Spleen (tissue), 7 donors: ENCODE measurements around a stretch of chr3.

- PRO-cap, 4 experiments, result peak in 4 of 4 experiments; most common plus-strand start chr3:19146828 (in 4); most common minus-strand start chr3:19146949 (in 4)
- RAMPAGE, long total RNA, 4 experiments, result no peak in any of the 4 experiments
Observed at GRCh38 chr3:19146449-19147849, 1.4 kb upstream of the KCNH8 start.

DNA sequence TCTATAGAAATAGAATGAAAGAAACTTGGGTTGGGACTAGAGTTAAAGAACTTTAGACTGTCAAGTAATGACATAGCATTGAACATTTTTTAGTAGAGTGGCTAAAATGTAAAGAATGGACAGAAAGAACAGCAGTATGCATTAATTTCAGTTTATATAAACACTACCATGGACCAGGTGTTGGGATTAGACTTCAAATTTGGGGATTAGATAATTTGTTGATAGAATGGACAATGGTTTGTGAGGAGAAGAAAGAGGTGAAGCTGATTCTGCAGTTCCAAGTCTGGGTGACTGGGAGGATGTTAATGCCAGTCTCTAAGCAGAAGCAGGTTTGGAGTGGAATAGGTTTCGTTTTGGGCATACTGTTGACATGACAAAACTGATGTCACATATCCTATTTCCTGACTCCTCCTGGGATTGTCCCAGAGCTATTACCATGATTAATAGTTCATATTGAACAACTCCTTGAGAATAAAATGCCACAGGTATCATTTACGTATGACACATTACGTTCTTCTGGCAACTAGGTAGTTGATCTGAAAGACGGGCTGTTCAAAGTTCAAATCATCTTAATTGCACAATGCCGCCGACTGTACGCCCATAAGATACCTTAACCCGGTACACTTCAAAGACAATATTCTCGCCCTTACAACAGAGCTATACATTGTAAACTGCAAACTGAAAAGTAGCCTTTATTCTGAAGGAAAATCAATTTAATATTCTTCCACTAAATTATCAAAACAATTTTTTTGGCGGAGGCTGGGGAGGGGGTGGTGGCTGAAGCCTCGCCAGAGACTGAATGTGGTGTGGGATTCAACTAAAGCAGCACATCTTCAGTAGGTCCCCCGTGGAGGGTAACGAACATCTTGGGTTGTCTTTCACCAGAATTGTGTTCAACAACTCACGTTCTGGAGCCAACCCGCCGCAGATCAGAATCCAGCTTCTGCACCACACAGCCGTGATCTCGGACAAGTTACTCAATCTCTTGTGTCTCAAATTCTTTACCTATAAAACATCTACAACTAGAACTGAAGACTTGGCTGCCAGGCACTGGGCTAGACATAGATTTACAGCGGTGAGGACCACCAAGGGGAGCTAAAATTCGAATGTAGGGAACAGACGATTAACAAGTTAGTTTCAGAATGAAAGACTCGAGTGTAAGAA is 1.3 kb upstream of the RAB5A start:
- PRO-cap, 4 experiments, result no peak in any of the 4 experiments
- RAMPAGE, long total RNA, 4 experiments, result no peak in any of the 4 experiments

- PRO-cap, 4 experiments, result peak in 1 of 4 experiments; most common plus-strand start chr3:20115242 (in 1)
- RAMPAGE, long total RNA, 4 experiments, result no peak in any of the 4 experiments
Observed at GRCh38 chr3:20115146-20115396, 70.9 kb downstream of the SGO1 start.

GRCh38 chr3:21042763-21043085 is 708.3 kb downstream of the ZNF385D start:
- PRO-cap, 4 experiments, result no peak in any of the 4 experiments
- RAMPAGE, long total RNA, 4 experiments, result no peak in any of the 4 experiments

DNA sequence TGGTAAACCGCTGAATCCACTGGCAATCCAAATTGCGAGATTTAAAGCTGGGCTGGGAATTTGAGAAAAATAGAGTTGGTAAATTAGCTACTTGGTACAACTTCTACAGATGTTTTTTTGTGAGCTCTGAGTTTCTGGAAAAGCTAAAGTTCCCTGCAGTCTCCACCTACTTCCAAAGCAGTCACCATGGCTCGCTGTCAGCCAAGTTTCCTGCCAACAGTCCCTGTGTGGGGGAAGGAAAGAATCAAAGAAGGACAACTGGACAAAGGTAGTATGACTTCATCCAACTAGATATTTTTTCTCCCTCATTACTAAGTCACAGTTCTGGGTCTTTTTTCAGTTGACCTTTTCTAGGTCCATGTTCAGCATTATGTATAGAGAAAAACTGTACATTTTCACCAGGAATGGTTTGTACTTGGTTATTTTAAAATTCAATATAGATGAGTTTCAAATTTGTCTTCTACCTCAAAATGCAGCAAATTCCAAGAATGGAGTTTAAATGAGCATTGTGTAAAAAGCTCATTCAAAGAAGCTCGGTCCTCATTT is 105.4 kb downstream of the ZNF385D start:
- PRO-cap, 4 experiments, result no peak in any of the 4 experiments
- RAMPAGE, long total RNA, 4 experiments, result no peak in any of the 4 experiments

DNA sequence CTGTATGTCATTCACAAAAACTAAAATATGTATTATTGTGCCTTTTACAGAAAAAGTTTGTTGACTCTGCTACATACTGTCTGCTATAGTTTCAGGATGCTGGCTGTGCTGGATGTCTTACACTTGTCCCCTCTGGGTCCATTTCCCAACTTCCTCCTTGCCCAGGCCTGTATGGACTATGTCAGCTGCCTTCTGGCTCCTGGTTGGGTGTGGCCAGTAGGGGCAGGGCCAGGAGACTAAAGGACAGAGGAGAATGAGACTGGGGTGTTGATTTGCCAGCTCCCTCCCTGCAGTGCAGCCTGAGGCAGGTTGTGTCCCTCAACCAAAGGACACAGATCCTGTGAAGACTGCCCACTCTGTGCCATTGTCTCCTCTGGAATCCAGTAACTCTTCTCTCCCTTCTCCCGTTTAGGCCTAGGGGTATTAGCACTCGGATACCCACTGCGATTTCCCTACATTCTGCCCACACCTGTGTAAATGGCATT is 90.6 kb upstream of the UBE2E2 start:
- PRO-cap, 4 experiments, result no peak in any of the 4 experiments
- RAMPAGE, long total RNA, 4 experiments, result no peak in any of the 4 experiments

DNA sequence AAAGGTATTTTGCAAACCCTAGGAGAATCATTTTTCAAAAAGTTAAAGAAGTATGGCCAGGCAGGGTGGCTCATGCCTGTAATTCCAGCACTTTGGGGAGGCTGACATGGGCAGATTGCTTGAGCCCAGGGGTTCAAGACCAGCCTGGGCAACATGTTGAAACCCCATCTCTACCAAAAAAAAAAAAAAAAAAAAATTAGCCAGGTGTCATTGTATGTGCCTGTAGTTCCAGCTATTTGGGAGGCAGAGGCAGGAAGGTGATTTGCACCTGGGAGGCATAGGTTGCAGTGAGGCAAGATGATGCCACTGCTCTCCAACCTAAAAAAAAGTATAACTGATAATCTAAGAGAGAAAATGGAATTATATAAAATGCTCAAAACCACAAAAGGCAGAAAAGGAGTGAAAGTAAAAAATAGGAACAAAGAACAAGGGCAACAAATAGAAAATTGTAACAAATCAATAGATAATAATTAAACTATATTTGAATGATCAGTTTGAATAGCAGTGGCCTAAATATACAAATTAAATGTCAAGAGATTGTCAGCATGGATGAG is 224.0 kb downstream of the UBE2E2 start:
- PRO-cap, 4 experiments, result no peak in any of the 4 experiments
- RAMPAGE, long total RNA, 4 experiments, result no peak in any of the 4 experiments

- PRO-cap, 4 experiments, result no peak in any of the 4 experiments
- RAMPAGE, long total RNA, 4 experiments, result no peak in any of the 4 experiments
Observed at GRCh38 chr3:23650624-23650892, 155.2 kb upstream of the UBE2E1 start.

DNA sequence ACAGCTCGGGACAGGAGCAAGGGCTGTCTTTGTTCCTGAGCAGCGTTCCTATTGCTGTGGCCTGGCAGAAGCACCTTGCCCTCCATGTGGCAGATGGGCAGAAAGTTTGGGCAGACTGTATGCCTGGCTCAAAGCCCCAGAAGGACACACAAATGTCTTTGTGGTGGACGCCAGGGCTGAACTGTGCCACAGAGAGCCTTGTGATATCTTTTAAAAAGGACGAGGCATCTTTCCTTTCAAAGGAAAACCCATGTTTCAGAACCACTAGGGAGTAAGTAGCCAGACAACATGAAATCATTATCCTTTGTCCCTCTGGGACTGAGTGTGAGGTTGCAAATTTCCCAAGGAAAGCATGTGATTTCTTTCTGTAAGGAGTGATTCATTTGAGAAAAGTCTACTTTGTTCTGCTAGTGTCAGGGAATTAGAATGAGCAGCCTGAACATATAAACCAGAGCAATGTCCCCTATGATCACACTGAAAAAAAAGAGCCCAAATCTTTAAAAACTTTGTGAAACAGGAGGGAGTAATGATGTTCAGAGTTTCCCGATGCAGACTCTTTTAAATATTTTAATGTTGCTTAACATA is 29.2 kb upstream of the UBE2E1 start:
- PRO-cap, 4 experiments, result no peak in any of the 4 experiments
- RAMPAGE, long total RNA, 4 experiments, result no peak in any of the 4 experiments

DNA sequence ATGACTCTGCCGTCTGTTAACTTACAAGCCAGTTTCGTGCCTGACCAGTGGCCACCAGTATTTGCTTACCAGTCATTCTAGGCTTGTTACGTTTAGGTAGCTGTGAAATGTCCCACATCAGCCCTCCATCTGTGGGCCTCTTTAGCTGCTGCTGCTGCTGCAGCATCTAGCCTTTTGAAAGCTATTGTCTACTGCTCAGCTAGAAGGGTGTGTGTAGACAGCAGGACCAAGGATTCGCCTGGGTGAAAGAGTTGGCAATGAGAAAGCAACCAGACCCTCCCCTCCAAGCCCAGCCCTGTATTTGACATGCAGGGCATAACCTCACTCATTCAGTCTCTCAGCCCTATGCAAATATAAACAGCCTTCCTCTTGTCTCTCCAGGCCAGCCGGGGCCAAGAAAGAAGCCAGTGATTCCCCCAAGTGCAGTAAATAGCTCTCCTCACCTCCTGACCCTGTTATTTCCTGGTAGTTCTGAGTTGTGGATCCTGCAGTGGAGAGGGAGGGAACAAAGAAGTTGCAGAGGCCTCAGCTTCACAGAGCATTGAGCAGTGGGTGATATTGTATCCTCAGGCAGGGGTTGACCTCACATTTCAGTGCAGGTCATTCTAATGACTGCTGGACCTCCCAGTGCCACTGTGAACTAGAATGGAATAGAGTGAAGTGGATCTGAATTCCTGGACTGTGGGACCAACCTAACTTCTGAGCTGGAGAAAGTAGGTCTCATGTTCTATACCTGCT is 50.9 kb downstream of the NKIRAS1 start:
- PRO-cap, 4 experiments, result no peak in any of the 4 experiments
- RAMPAGE, long total RNA, 4 experiments, result no peak in any of the 4 experiments

GRCh38 chr3:23945498-23945716 is 321 bp downstream of the NR1D2 start:
- PRO-cap, 4 experiments, result no peak in any of the 4 experiments
- RAMPAGE, long total RNA, 4 experiments, result no peak in any of the 4 experiments

- PRO-cap, 4 experiments, result peak in 4 of 4 experiments; most common plus-strand start chr3:23946135 (in 4); most common minus-strand start chr3:23945808 (in 4)
- RAMPAGE, long total RNA, 4 experiments, result no peak in any of the 4 experiments
Observed at GRCh38 chr3:23945717-23946755, 950 bp downstream of the NR1D2 start.

DNA sequence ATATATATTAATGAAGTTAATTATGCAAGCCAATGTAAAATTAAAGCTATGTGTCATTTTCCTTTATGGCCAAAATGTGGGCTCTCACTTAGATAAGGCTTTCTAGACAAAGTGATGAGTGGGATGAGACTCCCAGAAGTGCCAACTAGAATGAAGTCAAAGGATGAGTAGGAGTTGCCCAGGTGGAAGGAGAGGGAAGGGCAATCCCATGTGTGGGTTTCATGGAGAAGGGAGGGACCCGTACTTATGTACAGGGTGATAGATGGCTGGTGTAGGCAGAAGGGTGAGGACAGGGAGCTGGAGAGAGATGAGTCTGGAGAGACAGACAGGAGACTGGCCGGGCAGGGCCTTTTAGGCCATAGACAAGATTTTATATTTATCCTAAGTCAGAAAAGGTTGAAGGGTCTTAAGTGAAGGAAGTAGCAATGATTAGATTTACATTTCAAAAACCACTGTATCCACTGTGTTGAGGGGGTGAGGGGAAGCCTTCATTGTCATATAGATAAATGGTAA is 239.2 kb downstream of the THRB start:
- PRO-cap, 4 experiments, result no peak in any of the 4 experiments
- RAMPAGE, long total RNA, 4 experiments, result no peak in any of the 4 experiments

DNA sequence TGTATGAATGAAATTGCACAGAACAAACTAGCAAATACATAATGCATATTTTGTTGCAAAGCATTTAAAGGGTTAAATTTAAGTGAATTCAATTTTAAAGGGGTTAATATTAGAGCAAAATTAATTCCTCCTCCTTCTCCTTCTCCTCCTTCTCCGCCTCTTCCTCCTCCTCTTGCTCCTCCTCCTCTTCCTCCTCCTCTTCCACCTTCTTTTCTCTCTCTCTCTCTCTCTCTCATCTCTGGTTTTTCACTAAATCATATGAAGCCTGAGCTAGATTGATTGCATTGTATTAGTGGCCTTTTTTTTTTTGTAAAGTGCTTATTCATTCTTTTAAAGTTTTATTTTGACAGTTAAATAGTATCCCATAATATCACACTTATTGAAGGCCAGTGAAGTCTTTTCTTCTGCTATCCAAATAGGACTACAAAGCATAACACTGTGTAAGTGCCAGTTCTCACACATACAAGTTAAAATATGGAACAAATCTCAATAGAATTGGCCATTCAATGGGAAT is 154.4 kb downstream of the THRB start:
- PRO-cap, 4 experiments, result no peak in any of the 4 experiments
- RAMPAGE, long total RNA, 4 experiments, result no peak in any of the 4 experiments

- PRO-cap, 4 experiments, result no peak in any of the 4 experiments
- RAMPAGE, long total RNA, 4 experiments, result no peak in any of the 4 experiments
Observed at GRCh38 chr3:24373085-24373812, 121.4 kb downstream of the THRB start.

- PRO-cap, 4 experiments, result no peak in any of the 4 experiments
- RAMPAGE, long total RNA, 4 experiments, result no peak in any of the 4 experiments
Observed at GRCh38 chr3:24480187-24480775, 14.4 kb downstream of the THRB start.

- PRO-cap, 4 experiments, result no peak in any of the 4 experiments
- RAMPAGE, long total RNA, 4 experiments, result no peak in any of the 4 experiments
Observed at GRCh38 chr3:24485510-24485936, 9.1 kb downstream of the THRB start.

- PRO-cap, 4 experiments, result no peak in any of the 4 experiments
- RAMPAGE, long total RNA, 4 experiments, result no peak in any of the 4 experiments
Observed at GRCh38 chr3:24601348-24601895, 106.8 kb upstream of the THRB start.

GRCh38 chr3:25424489-25425066 is 3.5 kb upstream of the RARB start:
- PRO-cap, 4 experiments, result no peak in any of the 4 experiments
- RAMPAGE, long total RNA, 4 experiments, result no peak in any of the 4 experiments

- PRO-cap, 4 experiments, result no peak in any of the 4 experiments
- RAMPAGE, long total RNA, 4 experiments, result no peak in any of the 4 experiments
Observed at GRCh38 chr3:25458131-25458482, 30.0 kb downstream of the RARB start.